Right atrium auricular region (tissue), 2 donors: ENCODE measurements around the genes MARCHF10, TANC2, STRADA and CSHL1.

DNA sequence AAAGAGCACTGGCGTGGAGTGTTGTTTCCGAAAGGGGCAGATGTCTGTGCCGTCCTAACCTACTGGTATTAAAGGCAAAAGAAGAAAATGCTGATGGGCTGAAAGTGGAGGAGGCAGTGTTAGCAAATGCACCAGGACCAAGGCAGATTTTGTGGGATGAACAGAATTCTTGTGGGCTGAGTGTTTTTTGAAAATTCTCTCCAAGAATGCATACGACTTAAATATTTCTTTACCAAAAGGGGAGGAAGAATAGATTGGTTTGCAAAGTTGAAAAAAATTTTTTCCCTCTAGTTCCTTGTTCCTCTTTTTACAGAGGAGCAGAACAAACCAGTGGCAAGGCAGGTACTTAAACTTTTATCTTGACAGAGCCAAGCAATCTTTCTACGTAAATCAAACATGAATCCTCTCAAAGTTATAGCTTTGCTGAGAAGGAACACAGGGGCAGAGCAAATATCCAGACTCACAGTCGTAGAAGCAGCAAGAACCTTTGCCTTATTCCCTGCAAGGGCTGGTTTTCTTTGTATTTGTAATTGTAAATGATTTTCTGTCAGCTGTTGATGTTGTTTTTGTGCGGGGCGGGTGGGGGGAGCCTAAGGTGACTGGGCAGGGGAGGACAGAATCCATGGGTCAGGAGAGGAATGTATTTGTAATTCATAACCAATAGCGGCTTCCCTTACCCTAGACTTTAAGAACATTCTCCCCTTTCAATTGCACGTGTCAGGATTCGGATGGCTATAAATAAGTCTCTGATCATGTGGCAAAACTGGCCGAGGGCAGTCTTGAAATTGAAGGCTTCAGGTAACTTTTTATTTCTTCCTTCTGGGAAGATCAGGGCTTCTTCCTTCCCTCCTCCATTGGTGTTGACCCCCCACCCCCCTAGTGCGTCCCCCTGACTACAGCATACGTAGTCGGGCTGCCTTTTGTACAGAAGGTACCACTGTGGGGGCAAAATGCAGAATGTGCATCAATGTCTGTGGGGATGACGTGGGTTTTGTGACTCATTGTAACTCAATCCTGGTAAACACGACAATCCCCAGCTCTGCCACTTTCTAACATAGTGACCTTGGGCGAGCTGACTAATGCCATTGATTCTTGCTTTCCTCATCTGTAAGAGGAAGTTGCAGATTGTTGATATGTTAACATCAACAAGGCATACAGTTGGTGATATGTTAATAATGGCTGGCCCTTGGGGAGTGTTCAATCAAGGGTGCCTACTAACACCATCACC lies 16.4 kb downstream of the MARCHF10 start:
- PRO-cap = no peak
- RAMPAGE, long total RNA, 2 experiments = no peak in any of the 2 experiments

GRCh38 chr17:62808029-62808567 lies at the start of gene MARCHF10:
Gene MARCHF10 (minus strand): TSS chr17:62808314.
- PRO-cap = no peak
- RAMPAGE, long total RNA, 2 experiments = no peak in any of the 2 experiments

DNA sequence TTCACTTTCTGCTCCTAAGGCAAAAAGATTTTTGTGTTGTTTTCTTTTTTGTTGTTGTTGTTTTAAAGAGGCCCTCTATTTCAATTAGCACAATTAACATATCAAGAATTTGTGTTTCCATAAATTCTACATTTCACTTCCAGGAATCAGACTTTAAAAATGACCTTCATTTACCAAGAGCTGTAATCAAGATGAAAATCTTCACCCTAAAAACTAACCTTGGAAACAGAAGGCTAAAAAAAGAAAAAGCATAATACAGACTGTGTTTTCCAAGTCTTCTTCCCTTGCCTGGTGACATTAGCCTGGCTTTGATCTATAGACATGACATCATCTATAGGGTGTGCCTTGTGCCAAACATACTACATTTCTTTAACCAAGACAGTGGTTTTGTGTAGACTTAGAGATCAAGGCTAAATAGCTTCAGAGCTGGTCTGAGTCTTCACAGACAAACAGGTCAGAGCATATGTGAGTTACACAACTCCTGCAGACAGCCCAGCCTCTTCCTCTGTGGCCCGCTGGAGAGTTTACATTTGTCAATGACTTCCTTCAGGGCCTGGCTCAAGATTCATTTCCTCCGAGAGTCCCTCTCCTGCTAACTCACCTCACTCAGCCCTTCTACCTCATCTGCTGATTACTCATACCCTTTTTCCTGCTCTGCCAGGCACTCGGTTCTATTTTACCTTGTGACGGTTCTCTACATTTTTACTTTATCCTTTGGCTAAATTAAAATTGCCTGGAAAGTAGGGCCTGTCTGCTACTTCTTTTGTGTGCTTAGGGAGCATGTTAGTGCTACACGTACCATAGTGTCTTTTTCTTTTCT lies 73.2 kb upstream of the TANC2 start:
- PRO-cap = no peak
- RAMPAGE, long total RNA, 2 experiments = no peak in any of the 2 experiments

DNA sequence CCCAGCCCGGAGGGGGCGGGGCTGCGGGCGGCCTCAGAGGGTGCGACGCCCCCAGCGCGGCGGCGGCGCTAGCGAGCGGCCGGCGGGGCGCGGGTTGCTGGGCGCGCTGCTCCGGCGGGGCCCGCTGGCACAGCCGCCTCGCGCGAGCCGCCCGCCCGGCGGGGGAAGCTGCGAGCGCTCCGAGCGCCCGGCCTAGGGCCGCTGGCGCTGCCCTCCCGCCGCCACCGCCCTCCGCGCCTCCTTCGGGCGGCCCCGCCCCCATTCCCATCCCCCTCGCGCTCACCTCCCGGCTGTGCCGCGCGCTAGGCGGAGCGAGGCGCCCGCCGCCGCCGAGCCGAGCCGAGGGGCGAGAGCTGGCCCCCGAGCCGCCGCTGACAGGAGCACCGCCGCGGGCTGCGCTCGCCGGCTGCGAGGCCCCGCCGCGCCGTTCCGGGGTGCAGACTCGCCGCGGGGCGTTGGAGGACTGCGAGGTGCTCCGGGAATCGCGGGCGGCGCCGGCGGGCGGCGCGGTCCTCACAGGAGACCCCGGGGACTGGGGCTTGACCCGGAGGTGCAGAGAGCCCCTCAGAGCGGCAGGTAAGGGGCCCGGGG lies at the start of gene TANC2:
Gene TANC2 (plus strand): TSS at position 62 of the 591 bp plus-strand sequence.
- PRO-cap = bidirectional peak, plus-strand start at position 36 of the sequence, minus-strand start outside the sequence
- RAMPAGE, long total RNA, 2 experiments = no peak in any of the 2 experiments

- PRO-cap = no peak
- RAMPAGE, long total RNA, 2 experiments = no peak in any of the 2 experiments
Measured at GRCh38 chr17:63597508-63597850, 3.2 kb upstream of the TACO1 start.

GRCh38 chr17:63622633-63622978 lies 389 bp downstream of the MAP3K3 start:
- PRO-cap = bidirectional peak, plus-strand start at chr17:63622860, minus-strand start at chr17:63622761
- RAMPAGE, long total RNA, 2 experiments = no peak in any of the 2 experiments

GRCh38 chr17:63698480-63699111 lies 1.3 kb downstream of the LIMD2 start:
- PRO-cap = no peak
- RAMPAGE, long total RNA, 2 experiments = no peak in any of the 2 experiments

GRCh38 chr17:63740818-63741212 lies 784 bp downstream of the STRADA start:
- PRO-cap = no peak
- RAMPAGE, long total RNA, 2 experiments = no peak in any of the 2 experiments

DNA sequence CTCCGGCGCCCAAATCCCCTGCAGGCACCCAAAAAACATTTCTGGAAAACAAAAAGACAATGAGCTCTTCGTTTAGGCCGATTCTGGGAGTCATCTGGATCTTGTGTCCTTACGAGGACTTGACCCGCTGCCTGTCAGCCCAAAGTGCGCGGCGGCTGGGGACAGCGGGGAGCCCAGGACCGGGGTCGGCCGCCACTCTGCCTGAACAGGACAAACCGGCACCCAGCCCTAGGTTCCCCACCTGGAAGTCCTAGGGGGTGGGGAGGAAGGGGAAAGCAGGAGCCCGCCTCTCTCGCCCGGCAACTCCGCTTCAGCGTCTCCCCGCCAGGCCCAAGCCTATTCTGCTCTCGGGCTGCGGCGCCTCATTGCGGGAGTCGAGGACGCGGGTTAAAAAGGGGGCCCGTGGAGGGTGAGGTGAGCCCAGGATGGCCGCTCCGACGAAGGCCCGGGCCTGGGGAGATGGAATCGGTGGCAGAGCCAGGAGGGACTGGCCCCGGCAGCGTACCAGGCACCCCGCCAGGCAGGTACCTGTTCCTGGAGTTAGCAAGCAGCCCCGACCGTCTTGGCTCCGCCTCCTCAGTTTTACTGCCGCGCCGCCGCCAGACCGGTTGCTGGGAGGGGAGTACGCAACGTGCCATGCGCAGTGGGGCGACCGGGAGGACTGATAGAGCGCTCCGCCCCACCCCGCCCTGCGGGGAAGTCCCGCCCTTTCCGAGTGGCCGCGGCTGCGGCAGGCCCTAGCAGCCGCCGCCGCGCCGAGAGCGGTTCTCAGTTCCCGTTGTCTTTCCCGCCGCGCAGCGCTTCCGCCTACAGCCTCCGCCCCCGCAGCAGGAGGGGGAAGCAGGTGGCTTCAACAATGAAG lies at the start of gene STRADA:
Gene STRADA (minus strand): TSS at position 587 of the 862 bp plus-strand sequence.
- PRO-cap = unidirectional peak, minus-strand start at position 338 of the sequence; bidirectional peak, plus-strand start at position 771 of the sequence, minus-strand start at position 584 of the sequence
- RAMPAGE, long total RNA, 2 experiments = no peak in any of the 2 experiments

DNA sequence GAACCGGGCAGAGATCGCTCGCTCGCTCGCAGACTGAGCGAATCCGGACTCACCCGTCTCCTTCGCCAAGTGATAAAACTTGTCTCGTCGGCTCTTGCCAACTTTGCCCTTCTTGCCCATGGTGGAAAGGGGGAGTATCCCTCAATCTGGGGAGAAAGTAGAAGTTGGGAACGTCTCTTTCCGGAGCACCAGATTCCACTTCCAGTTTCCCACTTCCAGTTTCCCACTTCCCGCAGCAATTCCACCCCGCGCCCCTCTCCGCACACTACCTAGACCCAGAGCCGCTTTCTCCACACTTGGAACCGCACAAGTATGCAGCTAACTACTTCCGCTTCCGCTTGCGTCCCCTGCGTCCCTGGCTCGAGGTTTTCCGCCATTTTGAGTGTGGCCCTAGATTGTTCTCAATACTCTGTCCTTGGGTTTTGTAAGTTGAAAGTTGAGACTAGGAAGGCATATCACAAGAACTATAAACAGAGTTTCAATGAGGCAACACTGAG lies 400 bp upstream of the PSMC5 start:
- PRO-cap = bidirectional peak, plus-strand start outside the sequence, minus-strand start at position 283 of the sequence
- RAMPAGE, long total RNA, 2 experiments = start-site peak on the minus strand in 2 of 2 experiments, centred at positions 293 to 295 of the sequence, 55 to 79 reads per replicate

DNA sequence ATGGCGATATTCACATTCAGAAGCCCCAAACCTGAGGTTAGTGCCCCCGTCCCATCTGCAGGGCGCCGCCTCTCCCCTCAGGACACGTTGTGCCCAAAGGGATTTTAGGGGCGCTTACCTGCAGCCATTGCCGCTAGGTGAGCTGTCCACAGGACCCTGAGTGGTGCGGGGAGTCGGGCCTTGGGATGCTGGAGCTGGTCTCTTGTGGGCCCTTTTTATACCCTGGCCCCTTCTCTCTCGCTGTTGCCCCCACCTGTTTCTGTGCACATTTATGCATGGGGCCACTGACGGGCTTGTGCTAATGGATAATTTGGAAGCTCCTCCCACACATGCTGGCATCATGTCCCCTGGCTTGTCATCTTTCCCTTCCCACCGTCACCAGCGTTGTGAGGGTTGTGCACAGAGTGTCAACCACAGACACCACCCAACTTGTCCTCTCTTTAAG lies at the start of gene CSHL1:
Gene CSHL1 (minus strand): TSS at position 190 of the 445 bp plus-strand sequence.
- PRO-cap = no peak
- RAMPAGE, long total RNA, 2 experiments = no peak in any of the 2 experiments

- PRO-cap = no peak
- RAMPAGE, long total RNA, 2 experiments = start-site peak on the minus strand in 1 of 2 experiments, at chr17:63930504-63930579 at its widest, 7 reads per replicate
Measured at GRCh38 chr17:63930343-63930876, 1.7 kb downstream of the CD79B start.

DNA sequence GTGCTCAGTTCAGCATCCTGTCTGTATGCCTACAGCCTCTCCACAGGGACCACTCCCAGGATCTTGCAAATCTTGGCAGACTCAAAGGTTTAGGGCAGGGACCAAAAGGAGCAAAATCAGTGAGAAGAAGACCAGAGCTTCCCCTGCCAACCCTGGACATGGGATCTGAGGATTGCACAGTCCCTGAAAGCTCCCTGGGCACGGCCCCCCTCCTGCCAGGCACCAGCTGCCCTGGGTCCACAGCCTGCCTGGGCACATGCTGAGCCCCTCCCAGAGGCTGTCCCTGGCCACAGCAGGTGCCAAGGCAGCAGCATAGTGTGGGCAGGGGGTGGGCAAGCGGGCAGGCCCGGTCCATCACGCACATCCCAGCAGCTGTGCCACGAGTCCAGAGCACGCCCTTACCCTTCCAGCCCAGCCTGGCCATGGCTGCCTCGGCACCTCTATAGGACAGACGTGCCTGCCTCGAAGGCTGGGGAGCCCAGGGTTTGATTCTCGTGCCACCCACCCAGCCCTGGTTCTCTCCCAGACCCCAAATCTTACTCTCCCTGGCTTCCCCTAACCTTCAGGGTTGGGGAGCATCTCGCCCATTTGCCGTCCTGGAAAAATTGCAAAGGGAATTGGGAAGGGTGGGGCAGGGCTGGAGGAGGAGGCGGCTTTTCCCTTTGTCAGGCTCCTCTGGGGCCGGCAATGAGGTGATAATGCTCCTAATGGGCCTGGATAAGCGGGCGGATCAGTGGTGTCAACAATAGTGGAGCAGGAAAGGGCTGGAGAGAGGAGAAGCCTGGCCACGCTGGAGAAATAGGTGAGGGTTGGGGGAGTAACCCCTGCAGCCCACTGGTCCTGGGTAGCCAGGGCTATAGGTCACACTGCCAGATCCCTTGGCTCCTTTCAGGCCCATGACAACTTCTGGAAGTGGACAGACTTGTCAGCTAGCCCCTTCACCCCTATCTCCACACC lies 12.5 kb downstream of the SCN4A start:
- PRO-cap = no peak
- RAMPAGE, long total RNA, 2 experiments = no peak in any of the 2 experiments

GRCh38 chr17:63961236-63962312 lies 11.1 kb downstream of the SCN4A start:
- PRO-cap = bidirectional peak, plus-strand start at chr17:63961642, minus-strand start at chr17:63961505; unidirectional peak, minus-strand start at chr17:63961690; unidirectional peak, plus-strand start at chr17:63962118
- RAMPAGE, long total RNA, 2 experiments = no peak in any of the 2 experiments

DNA sequence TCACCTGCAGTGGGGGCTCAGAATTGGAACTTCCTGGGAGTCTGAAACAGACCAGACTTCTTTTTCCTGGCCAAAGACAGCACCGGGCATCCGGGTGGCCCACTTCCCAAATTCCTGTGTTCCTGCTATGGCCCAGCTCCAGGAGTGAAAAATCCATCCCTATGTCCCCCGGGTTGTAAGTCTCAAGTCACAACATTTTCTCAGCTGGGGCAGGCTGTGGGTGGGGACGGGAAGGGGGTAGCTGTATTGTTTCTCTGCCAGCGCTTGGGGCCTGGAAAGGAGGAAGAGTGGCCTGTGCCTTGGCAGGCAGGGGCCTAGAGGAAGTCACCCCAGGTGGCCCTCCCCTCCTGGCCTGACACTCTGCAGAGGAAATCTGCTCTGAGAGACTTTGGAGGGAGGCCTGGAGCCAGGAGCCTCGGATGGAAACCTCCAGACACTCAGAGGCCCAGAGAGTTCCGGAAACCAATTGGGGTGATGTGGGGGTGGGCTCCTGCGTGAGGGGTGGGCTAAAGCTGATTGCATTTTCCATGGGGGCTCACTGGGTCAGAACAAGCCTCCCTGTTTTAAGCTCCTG lies 10.6 kb upstream of the SCN4A start:
- PRO-cap = unidirectional peak, plus-strand start at position 383 of the sequence
- RAMPAGE, long total RNA, 2 experiments = no peak in any of the 2 experiments

GRCh38 chr17:64060288-64060724 lies 39.9 kb upstream of the ICAM2 start:
- PRO-cap = no peak
- RAMPAGE, long total RNA, 2 experiments = no peak in any of the 2 experiments

GRCh38 chr17:64128828-64129512 lies 974 bp downstream of the ERN1 start:
- PRO-cap = unidirectional peak, plus-strand start at chr17:64129345; unidirectional peak, plus-strand start at chr17:64129393
- RAMPAGE, long total RNA, 2 experiments = no peak in any of the 2 experiments

- PRO-cap = no peak
- RAMPAGE, long total RNA, 2 experiments = no peak in any of the 2 experiments
Measured at GRCh38 chr17:64313671-64313887, 50.5 kb upstream of the TEX2 start.

- PRO-cap = no peak
- RAMPAGE, long total RNA, 2 experiments = no peak in any of the 2 experiments
Measured at GRCh38 chr17:64319468-64320002, 56.5 kb upstream of the TEX2 start.

DNA sequence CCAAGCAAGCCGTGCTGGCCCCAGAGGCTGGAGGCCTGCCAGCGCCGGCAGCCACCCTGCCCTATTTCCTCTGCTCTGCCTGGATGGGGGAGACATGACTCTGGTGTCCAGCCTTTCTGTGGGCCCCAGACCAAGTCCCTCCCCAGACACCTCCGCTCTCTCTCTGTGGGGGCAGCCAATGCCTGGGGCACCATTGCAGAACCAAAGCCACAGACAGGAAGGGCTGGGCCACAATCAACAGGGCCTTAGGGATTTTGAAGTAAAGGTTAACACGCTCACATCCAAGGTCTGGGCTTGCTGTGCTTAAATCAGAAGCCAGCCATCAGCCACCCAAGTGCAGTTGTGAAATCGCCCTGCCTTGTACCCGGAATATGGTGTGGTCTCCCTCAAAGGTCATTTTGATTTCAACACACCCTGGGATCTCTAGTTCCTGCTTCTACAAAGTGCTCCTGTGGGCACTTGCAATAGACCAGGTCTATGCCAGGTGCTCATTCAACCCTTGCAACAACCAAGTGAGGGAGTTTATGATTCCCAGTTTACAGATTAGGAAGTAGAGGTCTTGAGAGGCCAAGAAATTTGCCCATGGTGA lies 63.5 kb upstream of the TEX2 start:
- PRO-cap = bidirectional peak, plus-strand start at position 306 of the sequence, minus-strand start at position 81 of the sequence
- RAMPAGE, long total RNA, 2 experiments = no peak in any of the 2 experiments